Mammary microvascular endothelial cell (primary cell): ENCODE data around the gene GGTLC2.

DNA sequence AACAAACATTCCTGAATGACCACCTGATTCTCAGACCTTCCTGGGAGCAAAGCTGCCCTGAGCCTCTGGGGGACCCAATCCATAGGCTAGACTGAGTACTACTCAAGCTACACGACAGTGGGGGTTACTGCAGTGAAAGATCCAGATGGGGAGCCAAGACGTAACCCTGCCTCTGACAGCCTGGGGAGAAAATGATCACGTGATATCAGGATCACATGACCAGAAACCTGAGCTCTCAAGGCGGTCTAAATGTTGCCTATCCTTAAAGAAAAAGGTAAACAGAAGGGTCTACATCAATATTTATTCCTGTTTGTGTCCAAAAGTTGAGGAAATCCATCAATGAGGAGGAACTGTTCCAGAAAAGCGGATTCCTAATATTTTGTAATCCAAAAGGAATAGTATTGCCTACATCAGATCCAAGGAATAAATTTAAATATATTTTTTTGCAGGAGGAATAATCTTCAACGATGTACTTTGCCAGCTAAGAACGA is 76.0 kb upstream of the VPREB1 start:
- RAMPAGE, long total RNA: no peak

GRCh38 chr22:22201161-22202069 is 43.2 kb upstream of the VPREB1 start:
- RAMPAGE, long total RNA: no peak

DNA sequence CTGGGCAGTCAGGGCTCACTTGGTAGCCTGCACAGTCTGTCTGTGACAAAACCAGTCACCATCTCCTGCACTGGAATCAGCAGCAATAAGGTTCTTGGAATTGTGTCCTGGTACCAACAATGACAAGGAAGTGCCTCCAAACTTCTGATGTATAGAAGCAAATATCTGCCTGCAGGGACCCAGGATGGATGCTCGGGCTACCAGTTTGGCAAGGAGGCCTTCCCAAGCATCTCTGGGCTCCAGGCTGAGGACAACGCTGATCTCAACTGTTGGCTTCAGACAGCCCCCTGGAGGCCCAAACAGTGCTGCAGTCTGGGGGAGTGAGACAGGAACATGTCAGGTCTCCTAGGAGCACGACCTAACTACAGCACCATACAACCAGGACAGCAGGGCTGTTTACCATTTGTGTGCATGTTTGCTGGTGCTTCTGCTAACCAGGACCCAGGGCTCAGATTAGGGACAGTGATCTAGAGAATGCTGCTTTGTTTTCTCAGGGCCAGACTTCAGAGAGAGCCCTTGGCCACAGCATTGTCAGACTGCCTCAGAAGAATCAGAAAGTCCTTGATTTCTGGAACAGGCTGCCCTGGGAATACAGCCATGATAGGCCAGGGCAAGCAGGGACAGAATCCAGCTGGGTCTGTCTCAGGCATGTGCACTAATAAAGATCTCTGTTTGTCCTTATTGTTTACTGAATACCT is 126.4 kb downstream of the VPREB1 start:
- RAMPAGE, long total RNA: no peak

- RAMPAGE, long total RNA: no peak
Measured at GRCh38 chr22:22644444-22644762, at the start of gene GGTLC2. Gene GGTLC2 (plus strand): TSS chr22:22644614.

GRCh38 chr22:22818584-22819257 is 68.9 kb upstream of the IGLL5 start:
- RAMPAGE, long total RNA: no peak

DNA sequence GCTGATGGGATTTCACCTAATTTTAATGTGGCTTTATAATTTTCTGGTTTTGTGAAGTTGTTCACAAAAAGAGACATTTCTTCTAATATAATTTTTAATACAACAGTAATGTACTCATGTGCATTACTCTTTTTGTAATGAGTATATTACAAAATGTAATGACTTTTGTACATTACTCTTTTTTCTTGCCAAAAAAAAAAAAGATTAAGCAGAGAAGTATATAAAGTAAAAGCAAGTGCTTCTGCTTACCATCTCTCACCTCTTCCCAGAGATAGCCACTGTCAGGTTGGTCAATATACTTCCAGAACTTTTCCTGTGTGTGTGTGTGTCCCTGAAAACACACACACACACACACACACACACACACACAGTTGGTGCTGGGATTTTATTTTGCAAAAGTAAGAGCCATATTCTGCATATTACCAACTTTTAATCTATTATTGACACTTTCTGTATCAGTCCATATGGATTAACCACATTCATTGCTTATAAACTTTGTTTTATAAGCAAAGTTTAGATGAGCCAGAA is 2.4 kb downstream of the IGLL5 start:
- RAMPAGE, long total RNA: no peak

- RAMPAGE, long total RNA: no peak
Measured at GRCh38 chr22:22931760-22932304, 44.2 kb downstream of the IGLL5 start.

DNA sequence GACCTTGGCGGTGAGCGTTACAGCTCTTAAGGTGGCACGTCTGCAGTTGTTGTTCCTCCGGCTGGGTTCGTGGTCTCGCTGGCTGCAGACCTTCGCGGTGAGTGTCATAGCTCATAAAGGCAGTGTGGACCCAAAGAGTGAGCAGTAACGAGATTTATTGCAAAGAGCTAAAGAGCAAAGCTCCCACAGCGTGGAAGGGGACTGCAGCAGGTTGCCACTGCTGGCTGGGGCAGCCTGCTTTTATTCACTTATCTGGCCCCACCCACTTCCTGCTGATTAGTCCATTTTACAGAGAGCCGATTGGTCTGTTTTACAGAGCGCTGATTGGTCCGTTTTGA is 54.1 kb upstream of the GNAZ start:
- RAMPAGE, long total RNA: no peak

- RAMPAGE, long total RNA: no peak
Measured at GRCh38 chr22:23141692-23141882, 203 bp downstream of the RSPH14 start.

DNA sequence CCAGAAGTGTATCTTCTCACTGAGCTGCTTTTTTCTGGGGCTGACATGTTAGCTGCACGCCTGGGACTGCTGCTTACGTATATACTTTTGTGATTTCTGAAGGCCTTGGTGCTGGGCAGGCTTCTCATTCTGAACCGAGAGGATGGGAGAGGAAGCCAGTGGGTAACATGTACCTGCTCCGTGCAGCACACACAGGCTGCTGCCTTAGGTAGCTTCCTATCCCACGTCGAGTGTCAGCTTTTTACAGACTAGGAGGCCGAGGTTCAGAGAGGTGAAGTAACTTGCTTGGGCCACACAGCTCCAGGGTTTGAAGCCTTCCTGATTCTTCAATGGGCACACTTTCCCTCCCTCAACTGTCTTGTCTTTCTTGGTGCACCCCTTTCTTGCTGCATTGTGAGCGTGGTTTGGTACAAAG is 74.8 kb downstream of the BCR start:
- RAMPAGE, long total RNA: no peak

- RAMPAGE, long total RNA: no peak
Measured at GRCh38 chr22:23263584-23264561, 83.6 kb downstream of the BCR start.

- RAMPAGE, long total RNA: no peak
Measured at GRCh38 chr22:23268804-23269950, 88.9 kb downstream of the BCR start.

DNA sequence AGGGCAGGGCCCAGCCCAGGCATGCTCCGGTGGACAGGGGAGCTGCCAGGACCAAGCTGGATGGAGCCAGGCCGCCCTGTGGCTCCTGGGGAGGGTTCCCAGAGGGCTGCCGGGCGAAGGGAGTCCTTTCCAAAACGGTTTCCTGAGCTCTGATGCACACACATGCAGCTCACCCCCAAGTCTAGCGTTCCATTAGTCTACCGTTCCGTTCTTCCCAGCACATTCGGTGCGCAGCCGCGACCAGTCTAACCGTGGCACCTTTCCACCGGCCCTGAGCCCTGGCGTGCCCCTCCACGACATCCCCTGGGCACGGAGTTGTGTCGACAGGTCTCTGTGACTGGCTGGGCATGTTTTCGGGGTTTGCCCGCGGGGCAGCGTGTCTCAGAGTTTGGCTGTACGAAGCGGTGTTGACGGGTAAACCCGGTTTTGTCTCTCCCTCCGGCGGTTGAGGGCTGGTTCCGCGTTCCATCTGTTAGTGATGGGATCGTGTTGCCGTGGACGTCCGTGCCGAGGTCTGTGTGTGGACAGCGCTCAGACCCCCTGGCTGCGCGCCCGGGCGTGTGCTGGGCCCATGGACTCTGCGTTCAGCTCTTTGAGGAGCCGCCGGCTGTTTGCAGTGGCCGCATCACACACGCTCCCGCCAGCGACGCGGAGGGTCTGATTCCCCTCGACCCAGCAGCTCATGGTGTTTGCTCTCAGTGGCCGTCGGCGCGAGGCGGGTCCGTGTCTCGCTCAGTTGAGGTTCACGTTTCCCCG is 121.2 kb downstream of the IGLL1 start:
- RAMPAGE, long total RNA: no peak

- RAMPAGE, long total RNA: no peak
Measured at GRCh38 chr22:23565938-23566847, 13.9 kb downstream of the IGLL1 start.

GRCh38 chr22:23714238-23714649 is 23.4 kb downstream of the RGL4 start:
- RAMPAGE, long total RNA: no peak

DNA sequence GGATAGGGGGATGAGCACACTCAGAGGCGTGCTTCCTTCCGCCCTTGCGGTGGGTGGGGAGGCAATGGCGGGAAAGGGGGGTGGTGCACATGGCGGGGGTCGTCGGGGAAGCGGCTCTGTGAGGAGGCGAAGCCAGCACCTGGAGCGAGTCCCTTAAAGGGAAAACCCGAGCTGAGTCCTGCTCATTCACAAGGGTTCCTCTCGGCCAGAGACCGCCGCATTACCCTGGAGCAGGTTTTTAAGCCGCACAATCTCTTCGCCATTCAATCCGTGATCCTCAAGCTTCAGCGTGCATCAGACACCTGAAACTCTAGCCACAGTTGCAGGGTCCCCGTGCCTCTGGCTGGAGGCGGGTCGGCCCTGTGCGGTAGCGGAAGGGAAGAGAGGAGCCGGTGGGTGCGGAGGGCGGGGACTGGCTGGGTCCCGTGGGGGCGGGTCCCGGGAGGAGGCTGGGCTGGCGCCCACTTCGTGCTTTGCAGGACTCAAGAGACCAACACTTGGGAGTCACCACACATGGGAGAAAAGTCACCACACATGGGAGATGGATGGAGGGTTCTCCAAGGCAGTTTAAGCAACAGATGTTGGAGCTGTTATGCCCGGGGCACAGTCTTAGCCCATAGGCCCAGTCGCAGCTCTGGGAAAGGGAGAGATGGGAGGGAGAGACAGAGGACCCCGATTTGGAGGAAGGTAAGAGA is 717 bp downstream of the C22orf15 start:
- RAMPAGE, long total RNA: no peak

DNA sequence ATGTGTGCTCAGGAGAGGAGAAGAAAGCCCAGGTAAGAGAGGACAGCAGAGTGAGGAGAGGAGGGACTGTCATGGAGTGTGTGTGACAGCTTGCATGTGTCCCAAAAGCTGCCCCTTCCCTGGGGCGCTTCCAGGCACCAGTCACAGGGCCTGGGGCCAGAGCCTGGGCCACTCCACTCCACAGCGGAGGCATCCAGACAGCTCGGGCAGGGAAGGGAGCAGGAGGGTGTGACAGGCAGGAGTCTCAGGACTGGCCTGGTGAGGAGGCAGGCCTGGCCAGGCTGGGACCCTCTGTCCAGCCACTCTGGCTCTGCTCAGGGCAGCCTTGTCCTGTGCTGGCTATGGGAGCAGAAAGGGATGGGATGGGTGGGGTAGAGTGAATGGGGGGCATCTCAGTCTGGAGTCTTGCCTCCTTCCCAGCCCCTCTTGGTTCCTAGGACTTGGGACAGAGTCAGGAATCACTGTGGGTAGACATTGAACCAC is 1.0 kb downstream of the MMP11 start:
- RAMPAGE, long total RNA: no peak

DNA sequence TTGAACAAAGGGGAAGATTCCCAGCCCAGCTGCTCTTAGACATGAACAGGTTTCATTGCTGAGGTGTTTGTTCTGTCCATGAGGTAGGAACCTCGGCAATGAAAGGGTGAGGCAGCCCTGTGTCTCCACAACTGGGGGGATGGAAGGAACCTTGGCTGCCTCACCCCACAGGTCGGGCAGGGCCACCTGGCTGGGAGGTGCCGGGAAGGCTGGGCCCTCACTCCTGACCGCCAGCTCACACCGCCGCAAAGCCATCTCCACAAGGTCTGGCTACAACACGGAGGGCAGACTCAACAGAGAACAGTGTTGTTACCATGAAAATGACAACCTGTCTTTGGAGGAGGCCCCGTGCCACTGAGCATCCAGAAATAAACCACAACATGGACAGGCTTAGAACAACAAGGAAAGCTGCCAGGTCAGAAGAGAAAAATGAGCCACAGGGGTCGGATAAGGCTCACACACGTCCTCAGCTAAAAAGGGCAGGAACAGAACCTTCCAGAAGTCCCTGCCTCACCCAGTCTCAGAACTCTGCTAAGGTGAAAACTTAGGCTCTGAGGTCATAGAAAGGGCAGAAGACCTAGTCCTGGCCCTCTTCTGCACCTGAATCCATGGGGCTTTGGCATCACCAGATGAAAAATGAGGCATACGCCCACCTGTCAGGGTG is 3.0 kb downstream of the DERL3 start:
- RAMPAGE, long total RNA: no peak

DNA sequence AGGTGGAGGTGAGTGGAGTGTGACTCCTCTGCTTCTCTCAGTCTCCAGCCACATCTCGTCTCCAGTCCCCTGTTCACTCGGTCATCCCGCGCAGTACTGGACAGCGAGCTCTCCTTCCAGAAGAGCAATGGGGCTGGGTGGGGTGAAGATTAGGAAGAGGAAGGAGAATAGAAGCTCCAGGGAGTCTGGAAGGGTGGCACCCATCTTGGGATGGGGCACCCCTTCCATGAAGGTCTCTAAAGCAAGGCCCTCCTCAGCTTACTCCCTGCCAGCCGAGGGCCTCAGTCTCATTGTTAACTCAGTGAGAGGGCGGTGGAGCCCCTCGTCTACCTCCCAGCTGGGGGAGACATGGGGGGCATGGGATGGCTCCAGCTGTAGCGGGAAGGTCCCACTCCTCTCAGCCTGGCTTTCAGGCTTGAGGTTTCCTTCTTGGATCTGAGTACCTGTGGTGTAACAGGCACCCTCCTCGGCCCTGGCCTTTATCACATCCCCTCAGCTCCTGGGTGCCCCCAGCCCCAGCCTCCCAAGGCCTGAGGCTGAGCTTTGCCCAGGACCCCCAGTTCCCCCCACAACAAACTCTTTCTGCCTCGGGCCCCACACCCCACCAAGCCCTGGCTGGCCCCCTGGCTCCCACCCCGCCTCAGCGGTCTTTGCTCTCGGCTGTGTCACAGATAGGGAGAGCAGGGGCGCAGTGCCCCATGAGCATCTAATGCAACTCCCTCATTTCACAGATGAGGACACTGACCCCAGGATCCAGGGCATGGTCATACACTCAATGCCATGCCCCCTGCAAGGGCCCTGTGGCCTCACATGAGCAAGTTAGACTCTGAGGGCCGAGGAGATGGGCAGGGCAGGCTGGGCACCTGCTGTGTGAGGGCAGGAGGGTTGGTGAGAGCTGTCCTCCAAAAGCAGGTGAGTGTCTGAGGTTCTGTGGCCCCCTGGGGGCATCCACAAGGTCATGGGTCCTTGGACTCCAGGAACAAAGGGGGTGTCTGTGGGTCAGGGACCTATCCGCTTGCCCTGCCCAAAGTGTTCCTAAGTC is 2.1 kb downstream of the MIF start:
- RAMPAGE, long total RNA: no peak

GRCh38 chr22:23929122-23929877 is 31.7 kb downstream of the GSTT2B start:
- RAMPAGE, long total RNA: no peak